ENCODE results near the genes USP53 and NDNF.

DNA sequence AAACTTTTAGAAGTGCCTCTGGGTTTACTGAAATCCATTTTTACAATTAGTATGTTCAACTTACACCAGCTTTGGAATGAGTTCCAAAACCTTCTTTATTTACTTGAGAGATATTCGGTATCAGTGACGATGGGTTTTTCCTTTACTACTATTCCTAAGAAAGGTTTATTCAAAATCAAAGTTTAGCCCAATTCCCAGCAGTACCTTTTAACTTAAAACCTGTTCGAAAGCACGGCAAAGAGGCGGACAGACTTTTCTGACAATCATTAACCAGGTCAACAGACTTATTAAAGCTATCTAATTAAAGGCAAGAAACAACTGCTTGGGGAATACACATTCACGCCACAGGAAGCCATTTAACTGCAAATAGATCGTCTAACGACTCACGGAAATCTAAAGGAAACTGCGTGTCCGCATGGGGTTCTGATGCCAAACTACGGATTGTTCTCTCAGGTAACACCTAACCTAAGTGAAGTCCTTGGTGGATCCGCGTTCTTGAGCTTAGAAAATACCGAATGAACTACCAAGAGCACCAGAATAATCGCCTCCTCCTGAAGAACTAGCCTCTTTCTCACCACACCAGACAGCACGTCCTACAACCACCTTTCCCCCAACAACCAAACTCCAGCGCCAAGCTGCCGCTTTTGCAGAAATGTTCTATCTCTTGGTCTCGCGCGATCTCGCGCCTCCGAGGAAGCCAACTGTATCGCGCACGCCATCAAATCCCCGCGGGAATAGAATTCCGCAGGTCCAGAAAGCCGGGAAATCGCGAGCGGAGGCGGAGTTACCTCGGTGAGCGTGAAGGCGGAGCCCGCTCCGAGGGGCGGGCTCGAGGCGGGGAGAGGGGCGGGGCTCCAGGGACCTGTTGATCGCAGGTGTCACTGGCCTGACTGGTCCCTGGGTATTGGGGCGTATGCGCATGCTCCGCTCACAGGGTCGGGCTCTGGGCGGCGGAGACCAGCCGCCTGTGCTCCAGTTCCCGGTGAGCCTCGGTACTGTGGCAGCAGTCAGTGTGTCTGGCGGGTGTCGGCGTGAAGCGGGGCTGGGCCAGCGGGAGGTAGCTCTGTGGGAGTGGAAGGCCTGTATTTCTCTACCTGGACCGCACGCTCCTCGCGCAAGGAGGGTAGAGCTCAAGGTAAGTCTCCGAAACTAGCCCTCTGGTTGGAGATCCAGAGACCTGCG lies at the start of gene USP53:
Gene USP53, plus strand, starts transcription at position 975 of the 1,182 bp plus-strand sequence.
- PRO-cap, 4 experiments: peak in 4 of 4 experiments; most common plus-strand start position 975 of the sequence (in 4); most common minus-strand start position 736 of the sequence (in 2)
- RAMPAGE, long total RNA, 2 experiments: start-site peak on the plus strand in 1 of 2 experiments, centred at position 965 of the sequence, 336 reads per replicate
- RRBS: no CpG with 5 or more reads among the region's 66 CpGs

DNA sequence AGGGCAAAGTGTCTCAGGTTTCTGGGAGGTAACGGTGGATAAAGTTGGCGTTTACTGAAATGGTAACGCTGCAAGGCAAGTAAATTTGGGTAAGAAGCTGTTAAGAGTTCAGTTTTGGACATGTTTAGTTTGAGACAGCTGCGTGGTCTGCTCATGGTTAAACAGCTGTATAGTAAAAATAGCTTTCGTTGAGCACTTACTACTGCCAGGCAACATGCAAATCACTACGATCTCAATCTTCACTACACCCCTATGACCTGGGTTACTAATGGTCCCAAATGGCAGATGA lies 778 bp downstream of the C4orf3 start:
- PRO-cap, 4 experiments: no peak in any of the 4 experiments
- RAMPAGE, long total RNA, 2 experiments: no peak in any of the 2 experiments
- RRBS: no CpG with 5 or more reads among the region's 6 CpGs

DNA sequence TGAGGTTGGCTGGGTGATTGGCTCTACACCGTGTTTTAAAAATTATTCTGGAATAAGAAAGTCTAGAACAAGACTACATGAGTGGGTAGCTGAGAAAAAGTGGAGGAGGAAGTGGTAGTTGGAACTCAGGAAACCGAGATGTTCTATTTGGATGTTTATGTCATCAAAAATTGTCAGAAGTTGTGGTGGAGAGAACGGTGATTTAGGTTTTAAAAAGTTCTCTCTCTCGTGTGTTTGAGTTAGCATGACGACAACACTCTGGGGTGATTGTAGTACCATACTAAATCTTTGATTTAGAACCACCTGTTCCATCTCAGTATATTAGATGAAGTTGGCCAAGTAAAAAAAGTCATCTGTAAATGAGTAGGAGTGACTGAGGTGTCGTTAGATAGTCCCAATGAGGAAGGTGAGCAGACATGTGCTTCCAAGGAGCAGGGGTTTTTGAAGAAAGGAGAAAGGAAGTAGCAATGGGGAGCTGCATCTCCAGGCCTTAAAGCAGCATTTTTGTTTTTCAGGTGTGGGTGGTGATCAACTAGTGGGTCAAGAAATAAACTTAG lies 41.5 kb upstream of the FABP2 start:
- PRO-cap, 4 experiments: no peak in any of the 4 experiments
- RAMPAGE, long total RNA, 2 experiments: no peak in any of the 2 experiments
- RRBS: no CpG with 5 or more reads among the region's 6 CpGs

DNA sequence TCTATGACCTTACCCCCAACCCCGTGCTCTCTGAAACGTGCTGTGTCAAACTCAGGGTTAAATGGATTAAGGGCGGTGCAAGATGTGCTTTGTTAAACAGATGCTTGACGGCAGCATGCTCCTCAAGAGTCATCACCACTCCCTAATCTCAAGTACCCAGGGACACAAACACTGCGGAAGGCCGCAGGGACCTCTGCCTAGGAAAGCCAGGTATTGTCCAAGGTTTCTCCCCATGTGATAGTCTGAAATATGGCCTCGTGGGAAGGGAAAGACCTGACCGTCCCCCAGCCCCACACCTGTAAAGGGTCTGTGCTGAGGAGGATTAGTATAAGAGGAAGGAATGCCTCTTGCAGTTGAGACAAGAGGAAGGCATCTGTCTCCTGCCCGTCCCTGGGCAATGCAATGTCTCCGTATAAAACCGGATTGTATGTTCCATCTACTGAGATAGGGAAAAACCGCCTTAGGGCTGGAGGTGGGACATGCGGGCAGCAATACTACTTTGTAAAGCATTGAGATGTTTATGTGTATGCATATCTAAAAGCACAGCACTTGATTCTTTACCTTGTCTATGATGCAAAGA lies 74.6 kb upstream of the FABP2 start:
- PRO-cap, 4 experiments: no peak in any of the 4 experiments
- RAMPAGE, long total RNA, 2 experiments: no peak in any of the 2 experiments
- RRBS: no CpG with 5 or more reads among the region's 13 CpGs

GRCh38 chr4:119939285-119939698 lies 127.4 kb downstream of the MAD2L1 start:
- PRO-cap, 4 experiments: no peak in any of the 4 experiments
- RAMPAGE, long total RNA, 2 experiments: no peak in any of the 2 experiments
- RRBS: no CpG with 5 or more reads among the region's 3 CpGs

DNA sequence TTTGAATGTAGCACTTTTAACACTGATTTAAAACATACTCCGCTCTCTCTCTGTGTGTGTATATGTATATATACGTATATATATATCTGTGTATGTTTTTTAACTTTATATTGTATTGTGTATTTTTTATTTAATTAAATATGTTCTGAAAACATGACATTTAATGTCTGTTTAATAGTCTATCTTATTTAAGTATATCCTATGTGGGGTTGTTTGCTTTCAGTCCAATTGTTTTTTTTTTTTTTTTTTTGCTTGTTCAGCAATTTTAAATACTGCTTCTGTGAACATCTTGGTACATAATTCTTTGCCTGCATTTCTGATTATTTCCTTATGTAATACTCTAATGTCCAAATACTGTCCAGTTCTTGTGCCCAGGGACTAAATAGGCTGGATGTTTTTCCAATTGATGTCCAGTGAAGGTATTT lies 45.1 kb upstream of the MAD2L1 start:
- PRO-cap, 4 experiments: no peak in any of the 4 experiments
- RAMPAGE, long total RNA, 2 experiments: no peak in any of the 2 experiments
- RRBS: no CpG with 5 or more reads among the region's 2 CpGs

- PRO-cap, 4 experiments: peak in 4 of 4 experiments; most common plus-strand start chr4:121072204 (in 1); most common minus-strand start chr4:121072526 (in 2)
- RAMPAGE, long total RNA, 2 experiments: no peak in any of the 2 experiments
- RRBS: 2% methylated on average over 32 of the region's 102 CpGs
Observed at GRCh38 chr4:121071803-121072975, at the start of gene NDNF. NDNF (minus strand) TSS chr4:121072535.

- PRO-cap, 4 experiments: no peak in any of the 4 experiments
- RAMPAGE, long total RNA, 2 experiments: no peak in any of the 2 experiments
- RRBS: no CpG with 5 or more reads among the region's 2 CpGs
Observed at GRCh38 chr4:121139514-121139888, 24.6 kb downstream of the TNIP3 start.

- PRO-cap, 4 experiments: no peak in any of the 4 experiments
- RAMPAGE, long total RNA, 2 experiments: no peak in any of the 2 experiments
- RRBS: no CpG with 5 or more reads among the region's 7 CpGs
Observed at GRCh38 chr4:121153850-121154484, 10.2 kb downstream of the TNIP3 start.

GRCh38 chr4:121402842-121403214 lies 22.0 kb upstream of the QRFPR start:
- PRO-cap, 4 experiments: peak in 1 of 4 experiments; most common plus-strand start chr4:121403006 (in 1)
- RAMPAGE, long total RNA, 2 experiments: no peak in any of the 2 experiments

DNA sequence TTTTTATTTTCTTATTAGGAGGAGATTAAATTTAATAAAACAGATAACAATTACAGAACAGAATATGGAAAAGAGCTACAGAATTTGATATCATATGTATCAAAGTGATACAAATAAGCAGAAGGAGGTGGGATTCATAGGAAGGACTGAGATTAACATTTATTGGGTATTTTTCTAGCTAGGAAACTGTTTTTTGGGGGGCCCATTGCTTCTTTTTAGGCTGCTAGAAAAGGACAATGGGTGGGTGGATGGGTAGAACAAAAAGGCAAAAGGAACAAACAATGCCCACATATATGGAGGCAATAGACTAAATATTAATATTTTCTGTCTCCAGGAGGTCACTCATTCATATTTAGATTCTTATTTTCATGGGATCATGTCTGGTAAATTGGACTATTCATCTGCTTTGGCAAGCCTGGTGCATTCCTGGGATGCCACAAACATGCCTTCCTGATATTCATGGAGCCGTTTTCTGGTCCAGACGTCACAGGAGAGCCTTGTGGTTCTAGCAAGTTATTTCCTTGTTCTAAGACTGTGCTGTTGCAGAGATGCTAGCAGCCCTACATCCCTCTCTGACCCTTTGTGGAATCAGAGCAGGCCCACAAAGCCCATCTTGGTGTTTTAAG lies 16.3 kb upstream of the EXOSC9 start:
- PRO-cap, 4 experiments: no peak in any of the 4 experiments
- RAMPAGE, long total RNA, 2 experiments: no peak in any of the 2 experiments
- RRBS: no CpG with 5 or more reads among the region's 2 CpGs

DNA sequence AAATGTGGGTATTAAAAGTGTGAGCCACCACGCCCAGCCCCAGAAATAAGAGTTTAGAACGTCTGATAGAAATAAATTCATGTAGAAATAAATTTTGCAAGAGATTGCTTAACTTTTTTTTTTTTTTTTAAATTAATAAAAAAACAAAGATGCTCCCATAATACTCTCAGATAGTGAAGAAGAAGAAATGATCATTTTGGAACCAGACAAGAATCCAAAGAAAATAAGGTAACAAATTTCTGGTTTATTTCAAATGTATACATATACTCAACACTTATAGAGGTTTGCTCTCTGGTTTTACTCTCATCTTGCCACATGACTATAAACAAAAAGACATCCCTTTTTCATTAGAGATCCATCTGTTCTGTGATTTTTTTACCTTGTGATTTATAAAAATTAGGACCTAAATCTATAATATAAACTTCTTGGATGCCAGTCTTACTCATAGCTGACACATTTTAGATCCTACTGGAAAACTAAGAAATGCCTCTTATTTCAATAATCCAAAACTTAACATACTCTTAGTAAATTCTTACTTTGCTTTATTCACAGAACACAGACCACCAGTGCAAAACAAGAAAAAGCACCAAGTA lies 7.4 kb downstream of the CCNA2 start:
- PRO-cap, 4 experiments: no peak in any of the 4 experiments
- RAMPAGE, long total RNA, 2 experiments: no peak in any of the 2 experiments
- RRBS: no CpG with 5 or more reads among the region's 2 CpGs

GRCh38 chr4:122361820-122362703 lies 16.7 kb upstream of the ADAD1 start:
- PRO-cap, 4 experiments: no peak in any of the 4 experiments
- RAMPAGE, long total RNA, 2 experiments: no peak in any of the 2 experiments
- RRBS: no CpG with 5 or more reads among the region's 2 CpGs

- PRO-cap, 4 experiments: no peak in any of the 4 experiments
- RAMPAGE, long total RNA, 2 experiments: no peak in any of the 2 experiments
- RRBS: no CpG with 5 or more reads among the region's 5 CpGs
Observed at GRCh38 chr4:122560096-122560437, 60.8 kb downstream of the IL21 start.

DNA sequence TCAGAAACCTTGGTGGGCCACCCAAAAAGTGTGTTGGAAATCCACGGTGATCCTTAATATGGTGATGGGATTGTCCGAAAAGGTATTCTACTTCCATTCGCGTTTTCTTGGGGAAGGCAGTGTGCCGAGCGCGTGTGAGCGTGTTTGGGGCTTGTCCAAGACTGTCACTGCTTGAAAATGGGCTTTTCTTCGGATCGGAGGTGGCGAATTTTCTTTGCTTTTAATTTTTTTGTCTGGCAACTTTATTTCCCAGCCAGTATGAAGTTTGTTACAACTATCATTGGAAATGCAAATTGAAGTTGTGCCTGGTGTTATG lies 3.1 kb downstream of the SPRY1 start:
- PRO-cap, 4 experiments: no peak in any of the 4 experiments
- RAMPAGE, long total RNA, 2 experiments: no peak in any of the 2 experiments
- RRBS: no CpG with 5 or more reads among the region's 11 CpGs

DNA sequence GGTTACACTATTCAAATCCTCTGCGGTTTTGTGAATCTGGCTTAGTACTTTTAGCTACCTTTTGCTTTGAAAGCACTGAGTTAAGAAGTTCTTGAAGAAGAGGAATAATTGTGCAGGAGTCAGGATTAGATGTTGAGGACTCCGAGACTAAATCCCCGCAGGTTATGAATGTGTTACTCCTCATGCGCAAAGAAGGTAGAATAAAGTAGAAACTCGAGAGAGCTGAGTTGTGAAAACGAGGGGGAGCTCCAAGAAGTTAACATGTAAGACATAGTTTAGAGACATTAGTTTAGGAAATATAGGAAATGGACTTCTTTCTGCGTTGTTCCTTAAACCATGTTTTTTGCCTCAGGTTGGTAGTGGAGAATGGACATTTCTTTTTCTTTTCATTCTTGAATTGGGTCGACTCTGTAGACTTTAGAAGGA lies 3.4 kb downstream of the SPRY1 start:
- PRO-cap, 4 experiments: peak in 1 of 4 experiments; most common plus-strand start position 230 of the sequence (in 1); most common minus-strand start position 140 of the sequence (in 1)
- RAMPAGE, long total RNA, 2 experiments: no peak in any of the 2 experiments
- RRBS: no CpG with 5 or more reads among the region's 8 CpGs

- PRO-cap, 4 experiments: no peak in any of the 4 experiments
- RAMPAGE, long total RNA, 2 experiments: no peak in any of the 2 experiments
- RRBS: no CpG with 5 or more reads among the region's 7 CpGs
Observed at GRCh38 chr4:123832006-123832626, 435.5 kb downstream of the SPRY1 start.

DNA sequence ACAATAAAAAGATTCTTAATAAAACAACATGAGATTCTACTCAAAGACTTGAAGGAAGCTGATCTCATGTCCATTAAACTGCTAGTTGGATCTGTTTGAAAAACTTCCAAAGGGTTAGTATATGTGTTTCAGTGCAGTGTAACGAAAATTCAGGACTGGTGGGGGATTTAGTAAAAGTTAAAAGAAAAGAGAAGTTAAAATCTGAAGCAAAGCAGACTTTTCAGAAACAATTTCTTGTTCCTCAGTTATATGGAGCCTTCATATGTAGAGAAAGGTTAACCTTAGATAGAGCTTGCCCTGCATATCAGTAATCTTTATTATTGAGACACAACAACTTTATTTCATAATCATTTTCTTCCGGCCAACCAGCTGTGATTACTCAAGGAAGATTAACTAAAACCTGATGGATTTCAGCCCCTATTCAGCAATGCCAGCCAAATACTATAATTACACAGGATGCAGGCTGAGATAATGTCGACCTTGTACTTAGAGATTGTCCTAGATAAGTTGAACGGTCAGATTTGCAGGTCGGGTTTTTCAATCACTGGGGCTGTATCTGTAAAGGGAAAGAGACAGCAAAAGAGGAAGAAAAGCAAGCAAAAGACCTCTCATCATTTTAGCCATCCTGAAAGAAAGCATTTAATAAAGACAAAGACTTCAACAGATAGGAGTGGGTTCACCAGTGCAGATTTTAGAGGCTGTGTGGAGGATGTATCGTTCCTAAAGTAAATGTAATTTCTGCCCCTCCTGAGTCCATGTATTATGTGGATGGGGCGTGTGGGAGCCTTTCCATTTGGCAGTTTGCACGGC lies 496.4 kb downstream of the SPRY1 start:
- PRO-cap, 4 experiments: no peak in any of the 4 experiments
- RAMPAGE, long total RNA, 2 experiments: no peak in any of the 2 experiments
- RRBS: no CpG with 5 or more reads among the region's 8 CpGs

- PRO-cap, 4 experiments: peak in 2 of 4 experiments; most common minus-strand start chr4:124083971 (in 2)
- RAMPAGE, long total RNA, 2 experiments: no peak in any of the 2 experiments
- RRBS: no CpG with 5 or more reads among the region's 5 CpGs
Observed at GRCh38 chr4:124083760-124084231, 628.7 kb downstream of the ANKRD50 start.

DNA sequence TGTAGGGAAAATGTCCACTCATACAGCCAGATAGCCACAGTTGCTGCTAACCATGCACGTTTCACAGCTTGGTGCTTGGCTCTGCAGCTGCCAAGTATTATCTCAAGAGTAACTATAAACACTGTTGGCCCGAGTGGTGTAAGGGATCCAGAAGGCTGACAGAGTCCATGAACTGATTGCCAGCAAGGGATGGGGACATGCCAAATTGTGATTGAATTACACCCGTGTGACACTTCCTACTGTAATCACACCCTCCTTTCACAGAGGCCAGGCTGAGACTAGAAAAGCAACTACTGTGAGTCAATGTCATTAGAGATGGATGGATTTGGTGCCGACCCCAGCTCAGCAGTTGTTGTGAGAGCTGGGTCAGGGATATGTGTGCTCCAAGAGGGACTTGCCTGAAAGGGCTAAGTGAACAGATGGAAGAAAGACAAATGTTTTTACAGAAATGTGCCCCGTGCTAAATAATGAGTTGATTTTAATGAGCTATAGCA lies 224.0 kb upstream of the ANKRD50 start:
- PRO-cap, 4 experiments: no peak in any of the 4 experiments
- RAMPAGE, long total RNA, 2 experiments: no peak in any of the 2 experiments
- RRBS: no CpG with 5 or more reads among the region's 5 CpGs

Data from uterus (tissue), 7 donors.